Pericardium fibroblast (primary cell): ENCODE measurements around a stretch of chr2.

DNA sequence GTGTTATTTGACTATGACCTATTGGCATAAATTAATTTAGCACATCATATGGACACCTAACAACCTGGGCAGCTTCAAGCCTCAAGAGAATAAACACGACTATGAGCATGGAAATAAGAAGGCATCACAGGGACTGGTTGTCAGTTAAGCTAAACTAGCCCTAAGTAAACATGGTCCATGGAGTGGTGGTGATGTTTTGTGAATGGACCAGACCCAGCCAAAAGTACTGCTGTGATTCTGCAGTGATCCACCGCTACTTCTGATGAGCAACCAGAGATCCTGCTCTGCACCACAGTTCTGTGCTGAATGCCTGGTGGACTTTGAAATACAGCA, 960.7 kb upstream of the GYPC start:
- RAMPAGE, long total RNA: no peak

DNA sequence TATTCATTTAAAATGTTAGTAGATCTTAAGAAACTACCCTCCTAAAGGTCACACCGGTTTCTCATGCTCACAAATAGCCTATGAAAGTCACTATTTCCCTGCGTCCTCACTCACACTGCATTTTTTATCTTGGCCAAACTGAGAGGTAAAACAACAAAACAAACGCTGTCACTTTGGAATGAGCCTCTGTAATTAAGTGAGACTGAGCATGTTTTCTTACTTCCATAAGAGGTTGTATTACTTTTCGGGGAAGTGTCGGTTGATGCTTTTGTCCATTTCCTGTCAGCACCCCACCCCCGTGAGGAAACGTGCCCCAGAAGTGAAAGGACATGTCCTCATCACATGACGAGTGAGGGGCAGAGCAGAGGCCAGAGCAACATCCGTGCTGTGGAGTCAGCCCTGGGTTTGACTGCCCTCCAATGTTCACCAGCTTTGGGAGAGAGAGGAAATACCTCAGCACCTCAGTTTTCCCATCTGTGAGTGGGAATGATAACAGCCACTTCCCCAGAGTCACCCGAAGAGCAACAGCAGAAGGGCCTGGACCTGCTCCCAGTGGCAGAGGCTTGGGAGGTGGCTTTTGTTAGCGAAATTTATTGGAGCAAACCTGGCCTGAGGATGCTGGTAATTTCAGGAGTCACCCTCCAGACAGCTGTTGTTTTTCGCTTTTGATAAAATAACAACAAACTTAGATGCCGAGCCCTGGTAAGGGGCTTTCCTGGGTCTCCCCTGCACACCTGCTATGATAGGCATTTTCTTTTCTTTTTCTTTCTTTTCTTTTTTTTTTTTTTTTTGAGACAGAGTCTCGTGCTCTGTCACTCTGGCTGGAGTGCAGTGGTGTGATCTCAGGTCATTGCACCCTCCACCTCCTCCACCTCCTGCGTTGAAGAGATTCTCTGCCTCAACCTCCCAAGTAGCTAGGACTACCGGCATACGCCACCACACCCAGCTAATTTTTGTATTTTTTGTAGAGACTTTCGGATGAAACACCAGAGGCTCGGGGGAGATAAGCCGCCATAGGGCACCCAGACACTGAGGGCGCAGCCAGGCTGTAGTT, 3.4 kb downstream of the GYPC start:
- RAMPAGE, long total RNA: no peak

GRCh38 chr2:126665808-126666200, 9.8 kb downstream of the GYPC start:
- RAMPAGE, long total RNA: no peak

DNA sequence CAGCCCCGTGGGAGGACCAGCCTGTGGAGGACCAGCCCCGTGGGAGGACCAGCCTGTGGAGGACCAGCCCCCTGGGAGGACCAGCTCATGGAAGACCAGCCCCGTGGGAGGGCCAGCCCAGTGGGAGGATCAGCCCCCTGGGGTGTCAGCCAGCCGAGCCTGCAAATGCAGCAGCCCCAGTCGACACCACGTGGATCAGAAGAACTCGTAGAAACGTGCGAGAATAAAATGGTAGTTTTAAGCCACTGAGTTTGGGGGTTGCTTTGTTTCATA, 72.9 kb downstream of the TEX51 start:
- RAMPAGE, long total RNA: no peak

- RAMPAGE, long total RNA: no peak
These were observed 73.3 kb downstream of the TEX51 start for GRCh38 chr2:126972017-126972360.

- RAMPAGE, long total RNA: no peak
These were observed 50.6 kb downstream of the BIN1 start for GRCh38 chr2:127056156-127056976.

DNA sequence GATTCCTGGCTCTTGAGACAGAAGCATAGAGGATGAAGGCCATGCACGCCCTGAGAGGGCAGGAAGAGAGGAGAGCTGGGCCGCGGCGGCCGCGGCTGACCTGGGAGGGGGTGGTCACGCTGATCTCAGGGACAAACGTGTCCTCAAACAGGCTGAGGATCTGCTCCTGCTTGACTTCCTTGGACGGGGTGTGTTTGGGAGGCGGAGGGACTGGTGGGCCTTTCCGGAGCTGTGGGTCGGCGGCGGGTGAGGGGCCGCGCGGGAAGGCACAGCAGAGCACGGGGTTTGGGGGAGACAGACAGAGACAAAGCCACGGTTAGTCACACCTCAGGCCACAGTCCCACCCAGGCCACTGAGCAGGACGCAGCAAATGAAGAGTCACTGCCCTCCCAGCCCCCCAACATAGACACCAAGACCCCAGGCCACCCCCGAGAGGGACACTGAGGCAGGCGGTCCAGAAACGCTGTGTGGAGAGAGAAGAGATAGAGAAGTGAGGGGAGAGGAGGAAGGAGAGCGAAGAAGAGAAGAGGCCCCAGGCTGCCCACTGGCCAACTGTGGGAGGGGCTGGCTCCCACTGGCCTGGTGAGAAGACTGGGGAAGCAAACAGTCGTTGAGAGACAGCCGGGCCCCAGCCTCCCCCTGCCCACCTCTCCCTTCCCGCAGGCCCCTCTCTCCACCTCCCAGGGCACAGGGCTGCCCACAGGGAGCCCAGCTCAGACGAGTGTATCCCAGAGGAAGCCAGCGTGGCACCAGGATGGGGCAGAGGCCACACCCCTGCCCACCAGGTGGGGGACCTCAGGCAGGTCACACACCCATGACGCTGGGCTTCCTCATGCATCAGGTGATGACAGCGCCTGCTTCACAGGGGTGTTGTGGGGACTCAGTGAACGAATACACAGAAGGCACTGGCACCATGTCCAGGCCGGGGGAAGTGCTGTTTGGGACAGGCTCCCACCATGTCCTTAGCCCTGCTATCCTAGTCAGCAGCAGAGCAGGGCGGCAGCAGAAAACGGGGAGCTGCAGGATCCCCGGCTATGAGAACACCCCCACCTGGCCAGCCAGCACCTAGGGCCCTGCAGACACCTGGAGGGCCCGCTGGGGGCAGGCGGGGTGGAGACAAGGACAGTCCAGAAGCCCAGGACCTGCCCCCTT, 49.2 kb downstream of the BIN1 start:
- RAMPAGE, long total RNA: no peak

GRCh38 chr2:127063526-127064456, 43.2 kb downstream of the BIN1 start:
- RAMPAGE, long total RNA: no peak

DNA sequence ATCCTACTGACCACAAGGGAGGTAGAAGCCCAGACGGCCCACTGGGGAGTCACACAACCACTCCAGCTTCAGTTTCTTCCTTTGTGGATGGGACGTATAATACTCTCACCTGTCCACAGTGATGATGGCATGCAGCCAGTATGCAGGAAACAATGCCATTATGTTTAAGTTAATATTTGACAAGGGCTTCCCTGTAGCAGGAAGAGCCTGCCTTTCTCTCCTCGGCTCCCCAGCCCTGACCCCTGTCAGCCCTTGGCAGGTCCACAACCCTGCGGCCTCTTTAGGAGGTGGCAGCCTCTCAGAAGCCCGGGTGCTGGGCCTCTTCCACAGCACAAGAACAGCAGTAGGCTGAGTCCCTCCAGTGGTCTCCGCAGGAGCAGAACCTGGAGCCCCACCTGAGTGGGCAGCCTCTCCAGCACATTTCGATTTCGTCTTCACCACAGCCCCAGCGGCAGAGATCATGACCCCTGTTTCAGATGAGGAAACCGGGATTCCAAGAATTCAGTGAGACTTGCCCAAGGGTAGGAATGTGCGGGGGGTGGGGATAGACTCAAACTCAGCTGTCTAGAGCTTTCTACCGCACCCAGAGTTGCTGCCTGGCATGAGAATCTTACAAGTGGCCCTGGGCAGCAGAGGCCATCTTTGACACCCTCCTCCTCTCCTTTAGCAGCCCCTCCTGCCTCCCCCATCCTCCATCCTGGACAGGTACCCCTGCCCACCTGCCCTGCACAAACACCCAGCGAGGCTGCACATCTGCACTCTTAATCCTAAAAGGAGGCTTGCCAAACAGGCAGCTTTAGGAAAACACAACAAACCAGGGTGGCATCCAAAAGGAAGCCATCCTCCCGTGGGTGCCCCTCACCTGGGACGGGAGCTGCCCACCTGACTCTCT, 6.2 kb downstream of the BIN1 start:
- RAMPAGE, long total RNA: no peak

- RAMPAGE, long total RNA: no peak
These were observed 3.3 kb downstream of the BIN1 start for GRCh38 chr2:127103308-127104426.

- RAMPAGE, long total RNA: no peak
These were observed 8.7 kb upstream of the BIN1 start for GRCh38 chr2:127115454-127116328.

DNA sequence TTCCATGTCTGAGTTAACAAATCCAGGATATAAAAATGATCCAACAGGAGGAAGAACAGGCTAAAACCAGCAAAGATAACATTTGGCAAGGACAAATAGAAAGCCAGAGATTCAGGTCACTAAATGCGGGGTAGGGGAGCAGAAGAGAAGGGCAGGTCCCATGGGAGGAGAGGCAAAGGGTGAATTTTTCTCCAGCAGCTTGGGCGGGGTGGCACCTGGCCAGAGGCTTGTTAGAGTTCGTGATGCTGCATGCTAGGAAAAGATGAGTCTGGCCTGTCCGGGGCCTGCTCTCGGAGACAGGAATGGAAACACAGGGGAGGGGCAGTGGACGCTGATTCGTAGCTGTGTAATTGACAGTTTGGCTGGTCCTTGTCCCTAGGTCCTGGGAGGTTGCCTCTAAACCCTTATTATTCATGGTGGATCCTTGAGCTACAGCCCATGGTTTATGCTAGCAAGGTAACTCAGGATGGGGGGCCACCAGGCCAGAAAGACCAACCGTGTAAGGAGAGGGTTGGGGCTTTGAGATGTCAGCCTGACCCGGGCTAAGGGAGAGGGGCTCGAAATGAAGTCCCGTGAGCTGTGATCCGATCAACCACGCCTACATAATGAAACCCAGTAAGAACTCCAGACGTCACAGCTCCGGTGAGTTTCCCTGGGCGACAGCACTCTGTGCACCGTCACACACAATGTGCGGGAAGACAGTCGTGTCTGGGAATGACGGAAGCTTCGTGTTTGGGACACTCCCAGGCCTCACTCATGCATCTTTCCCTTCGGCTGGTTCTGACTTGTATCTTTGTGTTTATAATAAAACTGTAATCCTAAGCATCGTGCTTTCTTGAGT, 44.5 kb downstream of the CYP27C1 start:
- RAMPAGE, long total RNA: no peak

- RAMPAGE, long total RNA: no peak
These were observed 35.1 kb downstream of the CYP27C1 start for GRCh38 chr2:127184927-127185477.

GRCh38 chr2:127365308-127366377, 22.1 kb downstream of the MAP3K2 start:
- RAMPAGE, long total RNA: no peak

- RAMPAGE, long total RNA: no peak
These were observed 6.7 kb downstream of the MAP3K2 start for GRCh38 chr2:127381079-127381402.

- RAMPAGE, long total RNA: no peak
These were observed 7.4 kb upstream of the PROC start for GRCh38 chr2:127410810-127411234.

GRCh38 chr2:127422835-127423433, 4.7 kb downstream of the PROC start:
- RAMPAGE, long total RNA: no peak

GRCh38 chr2:127503265-127503969, 22.9 kb downstream of the IWS1 start:
- RAMPAGE, long total RNA: no peak

DNA sequence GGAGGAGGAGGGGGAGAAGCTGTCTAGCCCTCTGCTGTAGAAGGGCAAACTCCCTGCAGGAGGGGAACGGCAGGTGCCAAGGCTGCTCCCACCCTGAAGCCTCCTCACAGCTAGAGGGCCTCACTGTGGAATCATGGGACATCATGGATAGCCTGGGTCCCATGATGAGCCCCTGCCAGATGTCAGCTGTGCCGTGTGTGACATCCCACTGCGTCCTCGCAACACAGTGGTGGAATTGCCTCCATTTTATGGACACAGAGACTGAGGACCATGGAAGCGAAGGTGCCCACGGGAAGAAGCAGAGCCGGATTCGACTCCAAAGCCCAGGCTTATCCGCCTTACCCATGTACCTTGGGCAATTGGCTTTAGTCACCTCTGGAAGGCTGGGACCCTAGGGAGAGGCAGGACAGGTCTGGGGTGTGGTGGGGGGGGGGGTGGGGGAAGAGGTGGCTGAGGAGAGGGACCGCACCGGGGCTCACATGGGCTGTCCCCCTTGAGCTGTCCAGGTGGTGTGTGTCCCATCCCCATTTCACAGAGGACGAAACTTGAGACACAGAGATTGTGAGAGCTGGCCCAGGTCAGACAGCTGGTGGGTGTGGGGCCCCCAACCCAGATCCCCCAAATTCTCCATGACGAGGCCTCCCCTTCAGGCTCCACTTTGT, 692 bp downstream of the MYO7B start:
- RAMPAGE, long total RNA: no peak

DNA sequence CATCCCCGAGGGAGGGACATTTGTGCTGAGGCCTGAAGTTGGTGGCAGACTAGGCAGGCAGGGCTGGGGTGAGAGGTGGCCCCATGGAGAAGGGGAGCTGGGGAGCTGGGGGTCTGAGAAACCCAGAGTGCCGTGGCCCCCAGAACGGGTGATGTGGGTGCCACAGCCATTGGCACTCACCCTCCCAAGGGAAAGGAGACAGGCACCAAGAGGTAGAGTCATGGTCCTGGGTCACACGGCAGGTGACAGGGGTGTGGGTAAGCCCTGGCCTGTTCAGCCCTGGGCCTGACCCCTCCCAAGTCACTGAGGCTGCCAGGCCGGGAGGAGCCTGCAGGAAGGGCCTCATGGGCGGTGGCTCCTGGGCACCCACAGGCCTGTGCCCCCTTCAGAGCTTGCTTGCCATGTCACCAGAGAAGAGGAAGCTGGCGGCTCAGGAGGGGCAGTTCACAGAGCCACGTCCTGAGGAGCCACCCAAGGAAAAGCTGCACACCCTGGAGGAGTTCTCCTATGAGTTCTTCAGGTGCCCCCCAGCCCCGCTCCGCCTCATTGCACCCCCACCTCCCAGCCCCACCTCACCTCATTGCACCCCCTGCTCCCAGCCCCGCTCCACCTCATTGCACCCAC, 15.5 kb upstream of the GPR17 start:
- RAMPAGE, long total RNA: no peak